Metastatic Liver Carcinoma in the Lung (tissue), 2 donors: ENCODE results near the genes SOWAHB and CCNI.

DNA sequence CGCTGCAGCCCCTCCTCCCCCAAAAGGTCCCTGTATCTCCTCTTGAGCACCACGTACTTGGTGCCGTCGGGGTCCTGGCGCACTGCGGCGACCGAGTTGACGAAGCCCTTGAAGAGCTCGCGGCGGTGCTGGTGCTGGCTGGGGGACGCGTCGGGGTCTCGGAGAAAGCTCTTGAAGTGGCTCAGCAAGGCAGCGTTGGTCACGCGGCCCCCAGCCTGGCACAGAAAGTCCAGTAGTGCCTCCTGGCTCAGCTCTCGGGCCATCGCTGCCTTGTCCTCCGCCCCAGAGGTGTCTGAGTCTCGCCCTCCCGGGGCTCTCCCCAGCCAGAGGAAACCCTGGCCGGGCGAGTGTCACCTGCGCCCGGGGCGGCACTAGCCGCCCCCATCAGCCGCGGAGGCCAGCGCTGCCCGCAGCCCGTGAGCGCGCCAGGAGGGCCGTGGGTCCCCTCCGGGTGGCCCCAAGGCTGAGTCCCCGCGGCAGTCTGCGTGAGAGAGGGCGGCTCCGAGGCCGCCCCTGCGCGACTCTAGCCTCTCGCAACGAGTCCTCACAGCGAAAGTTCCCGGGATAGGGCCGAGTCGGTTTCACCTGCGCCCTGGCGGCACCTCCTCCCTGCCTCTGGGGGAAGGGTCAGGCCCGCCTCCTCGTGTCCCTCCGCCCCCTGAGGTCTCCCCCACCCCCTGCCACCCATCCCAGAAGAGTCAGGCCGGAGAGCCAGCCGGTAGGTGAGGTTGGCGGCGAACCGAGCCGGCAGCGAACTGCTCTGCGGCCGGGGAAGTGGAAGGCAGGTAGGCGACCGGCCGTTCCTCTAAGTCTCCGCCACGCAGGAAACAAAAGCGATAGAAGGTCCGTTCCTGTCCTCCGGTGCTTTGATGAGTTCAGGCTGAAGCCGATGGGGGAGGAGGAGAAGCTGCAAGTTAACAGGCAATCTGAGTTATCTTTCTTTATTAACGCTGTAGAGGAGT, at the start of gene SOWAHB:
TSS of gene SOWAHB (minus strand) at position 558 of the 962 bp plus-strand sequence.
- PRO-cap, 2 experiments, result peak in 2 of 2 experiments; most common plus-strand start position 692 of the sequence (in 1); most common minus-strand start position 538 of the sequence (in 1)

DNA sequence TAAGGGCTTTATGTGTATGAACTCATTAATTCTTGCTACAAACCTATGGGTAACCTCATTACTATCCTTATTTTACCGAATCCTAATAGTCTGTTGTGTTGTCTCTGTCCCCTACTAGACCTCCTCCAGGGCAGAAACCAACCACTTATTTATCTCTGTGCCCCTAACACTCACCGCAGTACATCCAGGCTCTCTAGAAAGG, 11.3 kb upstream of the SOWAHB start:
- PRO-cap, 2 experiments, result no peak in any of the 2 experiments

- PRO-cap, 2 experiments, result no peak in any of the 2 experiments
Observed at GRCh38 chr4:77050020-77050492, 25.7 kb downstream of the CCNI start.

- PRO-cap, 2 experiments, result peak in 2 of 2 experiments; most common plus-strand start chr4:77076125 (in 2); most common minus-strand start chr4:77075989 (in 2)
Observed at GRCh38 chr4:77075869-77076554, at the start of gene CCNI. Gene CCNI, minus strand, starts transcription at chr4:77075989.

DNA sequence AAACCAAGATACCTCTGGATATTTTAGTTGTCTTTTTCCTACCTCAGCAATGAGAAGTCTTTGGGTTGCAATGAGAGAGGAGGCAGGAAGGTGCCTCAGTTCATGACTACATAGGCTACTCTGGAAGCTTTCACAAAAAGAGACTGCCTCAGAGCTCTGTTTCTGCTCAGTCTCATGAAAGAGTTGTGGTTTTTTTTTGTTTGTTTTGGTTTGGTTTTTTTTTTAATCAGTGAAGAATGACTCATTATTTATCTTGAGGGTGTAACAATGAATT, 67.6 kb upstream of the CXCL13 start:
- PRO-cap, 2 experiments, result no peak in any of the 2 experiments

GRCh38 chr4:77563927-77564869, 41.4 kb upstream of the CXCL13 start:
- PRO-cap, 2 experiments, result no peak in any of the 2 experiments

DNA sequence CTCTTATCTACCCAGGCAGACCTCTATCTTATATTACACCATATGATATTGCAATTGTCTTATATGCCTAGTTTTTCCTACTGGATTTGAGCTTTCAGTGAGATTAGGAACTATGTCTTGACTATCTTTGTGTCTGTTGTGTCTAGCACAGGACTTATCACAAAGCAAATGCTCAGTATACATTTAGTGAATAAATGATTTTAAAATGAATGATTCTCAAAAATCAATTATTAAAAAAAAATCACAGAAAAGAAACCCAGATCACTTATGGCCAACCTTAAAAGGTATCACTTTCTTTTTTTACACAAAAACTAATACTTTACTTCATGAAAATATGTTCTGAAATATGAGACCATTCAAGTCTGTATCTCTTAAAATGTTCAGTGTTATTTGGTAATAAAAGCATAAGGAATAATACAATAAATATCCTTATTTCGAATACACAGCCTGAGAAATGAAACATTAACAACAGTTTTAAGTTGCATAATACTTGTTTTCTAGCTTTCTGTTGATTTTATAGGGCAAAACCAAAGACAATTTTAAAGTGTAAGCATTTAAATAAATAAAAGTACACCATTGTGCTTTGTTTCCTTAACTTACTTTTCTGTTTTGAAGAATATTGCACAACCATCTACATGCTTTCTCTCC, 77.5 kb downstream of the CNOT6L start:
- PRO-cap, 2 experiments, result no peak in any of the 2 experiments

DNA sequence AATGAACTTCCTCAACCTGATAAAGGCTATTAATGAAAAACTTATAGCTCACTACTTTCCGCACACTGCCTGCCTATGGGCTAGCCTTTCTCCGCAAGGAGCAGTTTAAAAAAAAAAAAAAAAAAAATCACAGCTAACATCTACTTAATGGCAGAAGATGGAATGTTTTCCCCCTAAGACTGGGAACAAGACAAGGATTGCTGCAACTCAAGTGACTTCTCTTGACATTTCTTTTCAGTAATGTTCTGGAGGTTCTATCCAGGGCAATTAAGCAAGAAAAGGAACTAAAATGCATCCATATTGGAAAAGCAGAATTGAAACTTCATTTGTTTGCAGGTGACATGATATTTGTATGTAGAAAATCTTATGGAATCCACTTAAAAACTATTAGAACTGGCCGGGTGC, 7.4 kb downstream of the CNOT6L start:
- PRO-cap, 2 experiments, result no peak in any of the 2 experiments

- PRO-cap, 2 experiments, result no peak in any of the 2 experiments
Observed at GRCh38 chr4:77821120-77821625, 2.0 kb upstream of the CNOT6L start.

DNA sequence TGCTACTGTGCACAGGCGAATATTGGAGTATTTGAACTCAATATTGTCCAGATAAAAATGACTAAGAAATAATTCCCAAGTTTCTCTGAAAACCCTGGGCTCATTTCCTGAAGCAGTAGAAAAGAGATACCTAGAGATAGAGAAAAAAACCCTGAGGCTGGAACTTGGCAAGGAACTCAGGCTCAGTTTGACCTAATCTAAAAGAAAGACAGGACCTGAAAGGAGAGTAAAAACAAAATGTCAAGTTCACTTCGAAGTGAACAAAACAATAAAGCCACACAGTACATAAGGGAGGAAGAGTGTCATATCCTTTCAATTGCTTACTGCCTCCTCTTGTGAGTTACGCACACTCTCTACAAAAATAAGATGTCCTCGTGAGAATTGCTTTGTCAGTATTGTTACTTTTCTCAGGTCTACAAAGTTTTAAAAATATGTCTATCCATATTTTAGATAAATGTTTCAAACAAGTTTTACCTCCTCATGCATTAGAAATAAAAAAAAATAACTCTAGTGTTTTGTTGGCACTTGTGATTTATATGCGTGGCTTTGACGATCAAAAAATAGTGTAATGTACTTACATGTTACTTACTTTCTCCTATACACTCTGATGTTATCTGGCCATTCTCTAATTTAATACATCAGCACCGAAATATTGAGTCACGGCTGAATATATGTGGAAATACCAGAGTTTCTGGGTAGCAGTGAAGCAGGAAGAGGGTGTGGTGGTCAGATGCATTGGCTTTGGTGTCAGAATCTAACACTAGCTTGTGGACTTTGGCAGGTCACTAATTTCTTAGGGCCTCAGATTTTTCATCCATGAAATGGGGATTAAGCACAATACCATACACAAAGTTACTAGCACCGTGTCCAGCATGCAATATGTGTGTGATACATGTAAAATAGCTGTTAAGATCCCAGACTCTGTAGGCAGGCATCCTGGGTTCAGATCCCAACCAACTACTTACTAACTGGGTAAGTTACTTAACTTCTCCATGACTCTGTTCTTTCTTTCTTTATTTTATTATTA, 8.1 kb upstream of the MRPL1 start:
- PRO-cap, 2 experiments, result peak in 1 of 2 experiments; most common plus-strand start position 701 of the sequence (in 1)

DNA sequence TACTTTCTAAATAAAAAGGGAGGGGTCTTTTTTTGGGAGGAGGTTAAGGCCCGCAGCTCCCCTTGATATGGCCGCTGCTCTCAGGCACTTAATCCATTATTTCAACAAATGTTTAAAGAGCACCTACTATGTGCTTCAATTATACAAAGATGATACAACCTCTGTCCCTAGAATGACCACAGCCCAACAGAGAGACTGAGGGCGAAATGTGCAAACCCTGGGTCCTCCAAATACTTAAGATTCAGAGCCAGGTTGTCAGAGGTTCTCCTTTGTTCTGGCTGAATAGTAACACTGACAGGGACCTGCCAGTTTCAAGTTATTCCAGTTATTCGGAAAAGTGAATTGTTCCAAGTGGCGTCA, 1.4 kb upstream of the FRAS1 start:
- PRO-cap, 2 experiments, result no peak in any of the 2 experiments

DNA sequence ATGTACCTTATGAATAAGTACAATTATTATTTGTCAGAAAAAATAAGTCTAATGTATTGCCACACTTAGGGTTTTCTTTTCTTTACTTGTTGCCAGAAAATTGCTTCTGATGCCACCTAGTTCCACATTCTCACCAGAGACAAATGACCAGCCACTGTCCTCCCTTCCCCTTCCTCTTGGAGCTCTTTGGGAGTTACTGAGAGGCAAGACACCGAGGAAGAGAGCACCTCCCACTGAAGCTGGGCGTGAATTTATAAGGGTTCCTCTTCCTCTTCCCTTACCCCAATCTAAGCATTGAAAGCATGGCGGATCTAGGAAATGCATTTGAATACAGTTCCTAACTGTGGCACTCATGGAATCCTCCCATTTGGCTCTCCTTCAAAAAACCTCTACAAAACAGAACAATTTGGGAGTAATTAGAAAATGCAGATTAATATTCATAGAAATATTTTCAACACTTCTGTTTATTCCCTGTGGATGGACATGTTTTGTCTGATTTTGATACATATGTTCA, 30.1 kb downstream of the ANXA3 start:
- PRO-cap, 2 experiments, result no peak in any of the 2 experiments

GRCh38 chr4:78610411-78610864, 58.9 kb downstream of the ANXA3 start:
- PRO-cap, 2 experiments, result no peak in any of the 2 experiments

DNA sequence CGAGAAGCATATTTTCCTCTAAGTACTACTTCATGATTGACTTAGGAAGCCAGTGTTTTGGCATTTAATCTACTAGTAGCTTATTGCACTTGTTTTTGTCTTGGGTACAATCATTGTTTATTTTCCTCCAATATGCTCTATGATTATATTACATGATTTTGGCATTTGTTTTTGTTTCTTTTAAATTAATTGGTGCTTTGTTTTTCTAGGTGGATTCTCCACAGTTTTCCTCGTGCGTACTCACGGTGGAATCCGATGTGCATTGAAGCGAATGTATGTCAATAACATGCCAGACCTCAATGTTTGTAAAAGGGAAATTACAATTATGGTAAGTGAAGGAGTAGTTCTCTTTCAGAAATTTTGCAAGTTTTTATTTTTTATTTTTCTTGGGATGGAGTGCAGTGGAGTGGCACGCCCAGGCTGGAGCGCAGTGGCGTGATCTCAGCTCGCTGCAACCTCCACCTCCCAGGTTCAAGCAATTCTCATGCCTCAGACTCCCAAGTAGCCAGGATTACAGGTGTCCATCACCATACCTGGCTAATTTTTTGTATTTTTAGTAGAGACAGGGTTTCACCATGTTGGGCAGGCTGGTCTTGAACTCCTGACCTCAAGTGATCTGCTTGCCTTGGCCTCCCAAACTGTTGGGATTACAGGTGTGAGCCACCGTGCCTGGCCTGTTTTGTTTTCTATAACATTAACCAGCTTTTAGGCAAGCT, 49.8 kb downstream of the BMP2K start:
- PRO-cap, 2 experiments, result no peak in any of the 2 experiments

- PRO-cap, 2 experiments, result no peak in any of the 2 experiments
Observed at GRCh38 chr4:78859331-78859854, 79.8 kb downstream of the PAQR3 start.

GRCh38 chr4:80069436-80070250, 3.4 kb downstream of the ANTXR2 start:
- PRO-cap, 2 experiments, result no peak in any of the 2 experiments

- PRO-cap, 2 experiments, result no peak in any of the 2 experiments
Observed at GRCh38 chr4:80185119-80185684, 12.1 kb upstream of the PRDM8 start.

DNA sequence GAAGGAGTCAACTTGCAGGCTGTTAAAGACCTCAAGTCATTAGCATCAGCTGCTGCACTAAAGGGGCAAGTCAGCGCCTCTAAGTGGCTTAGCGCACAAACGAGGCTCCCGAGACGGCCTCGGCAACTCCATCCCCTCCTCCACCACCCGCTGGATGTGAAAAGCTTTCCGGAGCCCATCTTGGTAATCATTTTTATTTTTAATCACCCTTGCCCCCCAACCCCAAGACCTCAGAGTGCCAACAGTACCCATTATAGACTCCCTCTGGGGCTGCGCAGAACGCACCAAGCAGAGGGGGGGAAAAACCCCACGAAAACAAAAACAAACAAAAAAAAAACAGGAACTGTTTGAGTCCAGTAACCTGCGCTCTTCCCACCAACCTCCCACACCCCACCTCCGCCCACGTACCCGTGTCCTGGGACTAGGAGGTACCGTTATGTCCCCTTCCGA, 859 bp upstream of the PRDM8 start:
- PRO-cap, 2 experiments, result no peak in any of the 2 experiments

GRCh38 chr4:80237766-80238466, 28.5 kb upstream of the FGF5 start:
- PRO-cap, 2 experiments, result no peak in any of the 2 experiments

DNA sequence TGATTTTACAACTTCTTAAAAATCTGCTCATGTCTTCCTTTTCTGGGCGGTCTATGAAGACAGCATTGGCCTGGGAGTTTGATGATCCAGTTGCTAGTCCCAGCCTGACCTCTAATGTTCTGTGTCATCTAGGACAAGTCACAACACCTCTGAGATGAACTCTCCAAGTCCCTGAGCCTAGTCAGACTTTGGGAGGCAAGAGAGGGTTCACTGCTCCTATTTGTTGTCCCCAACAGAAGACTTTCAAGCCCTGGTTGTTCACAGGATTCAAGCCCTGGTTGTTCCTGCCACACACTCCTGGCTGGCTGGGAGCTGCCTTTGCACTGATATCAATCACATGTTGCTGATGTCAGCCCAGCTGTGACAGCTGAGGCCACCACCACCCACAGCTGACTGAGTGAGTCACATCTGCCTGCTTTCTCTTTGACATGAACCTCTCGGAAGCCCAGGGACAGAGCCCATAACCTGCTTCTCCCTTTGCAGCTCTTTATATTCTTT, 253.2 kb upstream of the RASGEF1B start:
- PRO-cap, 2 experiments, result peak in 1 of 2 experiments; most common plus-strand start position 426 of the sequence (in 1); most common minus-strand start position 299 of the sequence (in 1)